Astrocyte (in vitro differentiated cells and primary cell): ENCODE results near the genes NOL9 and CAMTA1.

- PRO-cap: no peak
- RRBS, 2 experiments: no CpG with 5 or more reads among the region's 9 CpGs
These were observed 104.2 kb downstream of the AJAP1 start for GRCh38 chr1:4758636-4758986.

GRCh38 chr1:4977309-4978186, 323.1 kb downstream of the AJAP1 start:
- PRO-cap: no peak
- RRBS, 2 experiments: 88% methylated on average over 2 of the region's 14 CpGs; no CpG with 5 or more reads in 1 of the 2 experiments

GRCh38 chr1:5993718-5994378, 1.6 kb upstream of the NPHP4 start:
- PRO-cap: no peak
- RRBS, 2 experiments: no CpG with 5 or more reads among the region's 16 CpGs

DNA sequence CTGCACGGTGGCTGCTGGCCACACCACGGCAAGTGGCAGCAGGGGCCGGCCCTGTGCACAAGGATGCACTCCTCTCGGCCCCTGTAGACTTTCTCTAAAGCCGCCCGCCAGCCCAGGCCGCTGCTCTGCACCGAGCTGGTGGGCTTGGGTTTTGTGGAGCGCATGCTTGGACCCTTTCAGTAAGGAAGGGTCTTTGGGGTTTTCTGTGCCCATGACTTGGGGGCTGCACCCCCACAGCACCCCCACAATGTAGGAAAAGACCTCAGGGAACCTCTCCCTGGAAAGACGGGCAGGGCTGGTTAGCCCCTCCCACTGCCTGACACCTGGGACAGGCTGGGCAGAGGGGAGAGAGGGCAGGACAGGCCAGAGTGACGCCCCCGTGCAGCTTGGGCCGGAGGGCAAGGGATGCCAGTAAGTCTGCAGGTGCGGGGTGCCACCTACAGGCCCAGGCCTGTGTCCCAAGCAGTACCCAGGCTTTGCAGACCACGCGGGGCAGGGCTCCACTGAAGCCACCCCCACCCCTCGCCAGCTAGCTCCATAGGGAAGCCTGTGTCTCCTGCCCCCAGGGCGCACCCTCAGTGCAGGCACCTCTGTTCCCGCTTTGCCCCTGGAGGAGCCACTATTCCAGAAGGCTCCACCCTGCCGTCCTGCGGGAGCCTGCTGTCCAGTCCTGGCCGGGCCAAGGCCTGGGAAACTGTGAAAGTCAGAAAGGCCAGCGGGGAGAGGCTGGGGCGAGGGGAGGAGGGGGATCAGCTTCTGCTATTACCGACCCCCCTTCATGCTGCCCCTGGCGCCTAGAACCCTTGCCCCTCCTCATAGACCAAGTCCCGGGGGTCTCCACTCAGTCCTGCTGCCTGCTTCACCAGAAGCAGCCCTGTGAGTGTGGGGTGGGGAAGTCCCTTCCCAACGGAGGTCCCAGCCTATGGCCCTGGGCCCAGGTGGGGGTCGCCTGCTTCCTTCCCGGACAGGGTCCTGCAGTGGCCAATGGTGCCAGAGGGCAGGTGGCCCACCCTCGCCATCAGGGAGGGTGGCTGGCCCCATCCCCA, 54.1 kb downstream of the KCNAB2 start:
- PRO-cap: no peak
- RRBS, 2 experiments: 26% methylated on average over 3 of the region's 31 CpGs; no CpG with 5 or more reads in 1 of the 2 experiments

DNA sequence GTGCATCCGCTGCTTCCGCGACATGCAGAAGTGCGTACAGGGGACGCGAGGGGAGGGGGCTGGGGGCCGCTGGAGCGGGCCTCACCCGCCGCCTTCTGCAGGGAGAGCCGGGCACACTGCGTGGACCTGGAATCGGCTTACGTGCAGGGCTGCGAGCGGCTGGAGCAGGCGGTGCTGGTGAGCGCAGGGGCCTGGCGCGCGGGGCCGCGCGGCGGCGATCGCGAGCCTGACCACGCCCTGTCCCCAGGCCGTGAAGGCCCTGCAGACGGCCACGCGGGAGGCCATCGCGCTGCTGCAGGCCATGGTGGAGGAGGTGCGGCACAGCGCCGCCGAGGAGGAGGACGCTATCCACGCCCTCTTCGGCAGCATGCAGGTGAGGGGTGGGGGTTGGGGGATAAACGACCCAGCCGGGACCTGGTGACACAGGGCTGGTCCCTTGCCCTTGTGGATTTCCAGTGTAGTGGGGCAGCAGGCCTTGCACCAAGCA, 3.3 kb downstream of the RNF207 start:
- PRO-cap: no peak
- RRBS, 2 experiments: no CpG with 5 or more reads among the region's 44 CpGs

DNA sequence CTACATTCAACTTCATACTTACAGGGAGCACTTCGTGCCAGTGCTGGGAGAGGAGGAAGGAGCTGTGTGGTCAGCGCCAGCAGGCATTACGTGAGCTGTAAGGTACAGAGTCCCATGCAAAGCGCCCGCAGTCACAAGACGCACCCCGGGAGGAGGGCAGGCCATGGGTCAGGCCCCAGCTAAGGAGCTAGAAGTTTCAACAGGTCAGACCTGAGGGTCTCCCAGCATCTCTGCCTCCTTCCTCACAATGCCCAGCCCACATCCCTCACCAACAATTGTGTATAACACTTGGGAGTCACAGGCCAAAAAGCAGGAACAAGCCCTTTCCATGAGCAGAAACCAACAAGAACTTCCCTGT, 21.8 kb upstream of the GPR153 start:
- PRO-cap: no peak
- RRBS, 2 experiments: no CpG with 5 or more reads among the region's 7 CpGs

- PRO-cap: bidirectional peak, plus-strand start at chr1:6385927, minus-strand start at chr1:6385768
- RRBS, 2 experiments: 3 to 15% methylated on average over 5 to 7 of the region's 29 CpGs
These were observed 7.9 kb downstream of the ACOT7 start for GRCh38 chr1:6385336-6386339.

GRCh38 chr1:6440227-6441233, 16.0 kb downstream of the ESPN start:
- PRO-cap: no peak
- RRBS, 2 experiments: no CpG with 5 or more reads among the region's 103 CpGs

DNA sequence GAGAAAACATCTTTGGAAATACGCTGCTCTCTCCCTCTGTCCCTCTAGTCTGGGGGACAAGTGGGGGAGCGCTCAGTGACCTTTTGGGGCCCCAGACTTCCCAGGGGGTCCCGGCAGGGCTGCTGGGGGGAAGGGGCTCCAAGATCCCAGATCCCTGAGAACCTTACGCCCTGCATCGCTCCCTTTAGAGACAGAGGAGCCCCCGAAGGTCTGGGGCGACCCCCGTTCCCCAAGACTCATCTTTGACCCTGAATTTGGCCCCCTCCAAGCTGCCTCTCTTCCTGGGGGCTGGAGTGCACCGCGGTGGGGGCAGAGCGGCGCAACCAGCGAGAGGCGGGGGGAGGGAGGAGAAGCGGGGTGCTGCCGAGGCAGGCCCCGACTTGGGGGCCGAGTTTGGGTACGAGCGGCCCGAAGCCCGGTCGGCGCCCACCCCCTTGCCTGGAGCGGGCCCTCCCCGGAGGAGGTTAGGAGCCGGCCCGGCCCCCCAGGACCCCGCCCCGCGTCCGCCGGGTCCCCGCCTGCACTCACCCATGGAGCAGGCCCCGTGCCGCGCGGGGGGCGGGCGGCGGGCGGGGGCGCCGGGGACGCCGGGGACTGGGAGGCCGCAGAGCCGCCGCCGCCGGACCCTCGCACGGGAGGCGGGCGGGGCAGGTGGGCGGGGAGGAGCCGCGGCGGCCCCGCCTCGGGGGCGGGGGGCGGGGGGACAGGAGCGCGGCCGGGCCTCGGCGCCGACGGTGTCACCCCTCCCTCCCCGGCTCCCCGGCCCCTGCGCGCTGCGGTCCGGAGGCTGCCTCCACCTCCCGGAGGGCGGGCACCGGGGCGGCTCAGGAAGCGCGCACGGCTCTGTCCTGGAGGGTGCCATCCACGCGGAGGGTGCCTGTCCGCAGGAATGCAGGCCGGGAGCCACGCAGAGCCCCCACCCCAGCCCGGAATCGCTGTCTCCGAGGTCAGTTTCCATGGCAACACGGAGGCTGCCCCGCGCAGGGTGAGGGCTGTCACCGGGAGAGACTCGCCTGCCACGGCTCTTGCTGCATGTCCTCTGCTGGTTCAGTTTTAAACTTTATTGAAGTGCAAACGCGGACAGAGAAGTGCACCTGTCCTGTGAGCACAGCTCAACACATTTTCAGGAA, 5.7 kb upstream of the PLEKHG5 start:
- PRO-cap: no peak
- RRBS, 2 experiments: 2 to 3% methylated on average over 38 of the region's 99 CpGs

DNA sequence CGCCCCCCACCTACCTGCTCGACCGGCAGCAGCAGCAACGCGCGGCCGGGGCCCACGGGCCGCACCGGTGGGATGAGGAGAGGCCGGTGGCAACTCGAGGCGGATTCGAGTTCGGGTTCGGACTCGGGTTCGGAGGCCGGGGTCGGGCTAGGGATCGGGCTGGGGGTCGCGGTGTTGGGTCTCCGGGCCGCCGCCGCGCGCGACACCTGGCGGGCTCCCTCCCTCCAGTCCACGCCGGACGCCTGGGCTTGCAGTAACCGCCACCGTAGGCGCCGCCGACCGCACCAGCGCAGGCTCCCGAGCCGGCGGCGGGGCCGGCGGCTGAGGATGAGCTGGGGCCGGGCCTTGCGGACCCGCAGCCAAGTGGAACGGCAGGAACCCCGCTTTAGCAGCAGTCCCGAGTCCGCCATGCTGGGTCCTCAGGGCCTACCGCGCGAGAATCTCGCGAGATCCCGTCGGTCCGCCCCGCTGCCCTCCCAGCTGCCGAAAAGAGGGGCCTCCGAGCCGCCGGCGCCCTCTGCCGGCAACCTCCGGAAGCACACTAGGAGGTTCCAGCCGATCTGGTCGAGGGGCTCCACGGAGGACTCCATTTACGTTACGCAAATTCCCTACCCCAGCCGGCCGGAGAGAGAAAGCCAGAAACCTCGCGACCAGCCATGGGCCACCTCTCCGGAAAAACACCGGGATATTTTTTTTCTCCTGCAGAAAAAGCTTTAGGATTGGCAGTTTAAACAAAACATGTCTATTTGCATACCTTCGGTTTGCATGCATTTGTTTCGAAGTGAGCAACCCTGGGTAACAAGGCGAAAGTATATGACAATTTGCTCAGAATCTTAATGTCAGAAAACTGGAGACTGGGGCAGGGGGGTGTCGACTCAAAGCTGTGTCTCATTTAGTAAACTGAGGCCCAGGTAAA, at the start of gene NOL9:
Gene NOL9, minus strand, starts transcription at position 421 of the 916 bp plus-strand sequence.
- PRO-cap: no peak
- RRBS, 2 experiments: 2% methylated on average over 43 of the region's 85 CpGs

DNA sequence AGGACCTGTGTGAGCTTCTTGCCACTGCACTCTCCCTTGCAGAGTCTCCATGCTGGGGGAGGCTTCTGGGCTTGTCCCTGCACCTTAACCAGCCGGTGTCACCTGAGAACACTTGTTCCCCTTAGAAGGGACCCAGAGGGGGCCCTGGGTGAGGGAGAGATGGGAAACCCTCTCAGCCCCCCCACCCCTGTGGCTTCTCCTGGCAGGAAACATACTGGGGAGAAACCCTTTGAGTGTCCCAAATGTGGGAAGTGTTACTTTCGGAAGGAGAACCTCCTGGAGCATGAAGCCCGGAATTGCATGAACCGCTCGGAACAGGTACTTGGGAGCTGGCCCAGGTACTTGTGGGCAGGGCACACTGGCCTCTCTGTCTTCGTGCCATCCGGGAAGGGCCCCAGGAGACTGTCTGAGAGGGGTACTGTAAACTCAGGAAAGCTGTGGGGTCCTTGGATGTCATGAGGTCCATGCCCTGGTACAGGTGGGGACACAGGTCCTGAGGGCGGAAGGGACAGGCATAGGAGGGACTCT, 6.0 kb downstream of the ZBTB48 start:
- PRO-cap: no peak
- RRBS, 2 experiments: 95% methylated on average over 5 of the region's 8 CpGs

GRCh38 chr1:6662644-6663279, 38.1 kb downstream of the THAP3 start:
- PRO-cap: no peak
- RRBS, 2 experiments: no CpG with 5 or more reads among the region's 8 CpGs

- PRO-cap: no peak
- RRBS, 2 experiments: no CpG with 5 or more reads among the region's 11 CpGs
These were observed 41.5 kb upstream of the CAMTA1 start for GRCh38 chr1:6743622-6744352.

GRCh38 chr1:6785199-6785958, at the start of gene CAMTA1:
CAMTA1 (plus strand) TSS chr1:6785454.
- PRO-cap: unidirectional peak, plus-strand start at chr1:6785454
- RRBS, 2 experiments: 1 to 3% methylated on average over 58 of the region's 108 CpGs

DNA sequence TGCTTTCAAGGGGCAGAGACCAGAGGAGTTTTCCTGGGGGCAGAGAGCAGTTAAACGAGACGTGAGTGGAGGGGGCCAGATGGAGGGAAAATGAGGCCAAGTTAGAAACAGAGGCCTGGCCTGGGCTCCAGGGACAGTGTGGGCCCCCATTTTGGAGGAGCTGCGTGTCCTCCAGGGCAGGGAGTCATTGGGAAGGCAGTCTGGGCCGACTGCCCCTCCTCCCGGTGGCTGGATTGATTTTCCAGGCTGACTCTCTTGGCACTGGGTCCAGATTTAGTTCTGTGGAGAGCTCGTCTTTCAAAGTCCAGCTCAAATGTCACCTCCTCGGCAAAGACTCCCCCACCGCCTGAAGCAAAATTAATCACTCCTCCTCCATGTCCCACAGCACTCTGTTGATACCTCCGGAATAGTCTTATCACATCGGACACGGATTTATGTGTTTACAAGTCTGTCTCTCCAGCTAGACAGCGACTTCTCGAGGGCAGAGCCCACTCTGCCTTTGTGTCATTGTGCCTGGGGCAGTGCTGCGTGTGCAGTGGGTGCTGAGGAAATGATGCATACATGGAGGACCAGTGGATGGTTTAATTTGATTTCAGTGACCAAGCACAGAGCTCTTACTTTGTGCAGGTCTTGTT, 175.1 kb downstream of the CAMTA1 start:
- PRO-cap: no peak
- RRBS, 2 experiments: no CpG with 5 or more reads among the region's 14 CpGs

- PRO-cap: no peak
- RRBS, 2 experiments: no CpG with 5 or more reads among the region's 14 CpGs
These were observed 292.1 kb upstream of the VAMP3 start for GRCh38 chr1:7478829-7479606.

GRCh38 chr1:7703494-7704310, 67.4 kb upstream of the VAMP3 start:
- PRO-cap: unidirectional peak, plus-strand start at chr1:7704151
- RRBS, 2 experiments: 2% methylated on average over 24 to 35 of the region's 75 CpGs

GRCh38 chr1:7704434-7705193, 66.5 kb upstream of the VAMP3 start:
- PRO-cap: no peak
- RRBS, 2 experiments: 1 to 3% methylated on average over 92 of the region's 131 CpGs

DNA sequence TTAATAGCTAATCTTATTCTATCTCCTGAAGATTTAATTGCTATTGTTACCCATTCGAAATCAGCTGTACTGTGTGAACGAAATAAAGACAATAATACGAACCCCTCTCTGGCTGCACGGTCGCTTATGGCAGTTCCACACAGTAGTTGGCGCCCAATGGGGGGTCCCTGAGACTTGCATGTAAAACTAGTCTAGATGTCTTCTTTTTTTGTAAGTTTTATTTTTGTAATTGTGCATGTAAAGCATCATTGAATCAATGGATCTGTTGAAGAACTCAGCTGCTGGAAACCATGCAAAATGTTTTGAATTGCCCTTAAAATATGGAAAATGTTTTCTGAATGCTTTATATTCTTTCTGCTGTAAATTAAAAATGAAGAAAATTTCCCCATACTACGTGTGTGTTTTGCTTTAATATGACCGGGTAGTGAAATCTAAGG, 1.8 kb upstream of the VAMP3 start:
- PRO-cap: no peak
- RRBS, 2 experiments: no CpG with 5 or more reads among the region's 8 CpGs

DNA sequence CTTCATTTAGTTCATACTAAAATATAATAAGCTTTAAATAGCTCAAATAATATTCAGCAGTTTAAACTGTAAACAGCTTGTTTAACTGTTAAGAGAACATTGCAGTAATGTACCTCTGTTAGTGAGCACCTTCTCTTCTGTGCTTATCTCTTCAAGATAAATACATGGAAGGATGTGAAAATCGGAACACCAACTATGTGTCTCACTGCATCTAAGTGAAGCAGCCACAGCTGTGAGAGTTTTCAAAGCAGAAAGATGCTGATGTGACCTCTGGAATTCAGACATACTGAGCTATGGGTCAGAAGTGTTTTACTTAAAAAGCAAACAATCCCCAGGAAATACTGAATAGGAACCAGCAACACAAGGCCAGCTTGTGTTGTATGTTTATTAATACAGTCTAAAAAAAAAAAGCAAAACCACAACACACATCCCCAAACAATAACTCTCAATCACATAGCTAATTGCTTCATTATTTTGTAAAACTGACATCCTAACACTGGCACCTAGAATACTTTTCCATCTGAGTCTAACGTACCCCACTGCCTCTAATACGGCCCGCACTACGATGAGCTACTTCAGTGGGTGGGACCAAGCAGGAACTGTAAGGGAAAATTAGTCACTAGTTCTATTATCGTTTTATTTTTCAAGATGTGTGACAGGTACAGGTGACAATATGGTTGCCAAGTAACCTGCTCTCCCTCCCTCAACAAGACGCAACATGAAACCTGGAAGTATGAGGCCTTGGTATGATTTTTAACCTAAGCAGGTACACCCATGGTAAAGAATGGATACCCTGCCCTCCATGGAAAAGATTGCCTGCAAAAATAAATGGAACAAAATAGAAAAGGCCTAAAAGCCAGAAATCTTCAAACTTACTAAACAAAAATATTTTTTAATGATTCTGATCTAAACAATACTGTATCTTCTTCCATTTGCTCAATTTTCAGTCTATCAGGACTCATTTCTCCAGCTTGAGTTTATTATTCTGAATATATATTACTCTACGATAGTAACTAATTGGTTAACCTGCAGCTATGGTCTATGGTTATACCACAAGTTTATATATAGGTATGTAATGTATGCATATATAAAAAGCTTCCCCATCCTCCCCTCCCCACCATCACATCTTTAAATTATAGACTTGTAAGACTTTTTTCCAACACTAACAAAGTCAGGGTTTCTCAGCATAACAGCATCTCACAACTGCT, 13.8 kb downstream of the ERRFI1 start:
- PRO-cap: no peak
- RRBS, 2 experiments: no CpG with 5 or more reads among the region's 8 CpGs